ENCODE measurements around a stretch of chr2.

GRCh38 chr2:29115726-29116880 is 888 bp downstream of the CLIP4 start:
- PRO-cap, result unidirectional peak, minus-strand start at chr2:29116249; bidirectional peak, plus-strand start at chr2:29116594, minus-strand start at chr2:29116312
- RAMPAGE, long total RNA, 4 experiments, result no peak in any of the 4 experiments

DNA sequence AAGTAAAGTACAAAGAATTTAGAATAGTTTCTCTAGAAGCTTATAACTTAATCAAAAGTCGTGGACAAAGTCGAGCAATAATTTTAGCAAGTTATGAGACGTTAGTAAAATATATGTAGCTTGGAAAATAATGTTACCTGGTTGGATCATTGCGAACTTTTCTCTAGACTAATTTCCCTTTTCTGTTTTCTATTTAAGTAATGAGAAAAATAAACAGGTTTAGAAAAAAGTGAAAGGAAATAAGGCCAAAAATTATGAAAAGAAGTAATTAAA is 1.7 kb downstream of the YPEL5 start:
- PRO-cap, result no peak
- RAMPAGE, long total RNA, 4 experiments, result no peak in any of the 4 experiments

GRCh38 chr2:30236808-30237681 is 5.7 kb downstream of the LBH start:
- PRO-cap, result no peak
- RAMPAGE, long total RNA, 4 experiments, result no peak in any of the 4 experiments

GRCh38 chr2:30361629-30362931 is 85.0 kb upstream of the LCLAT1 start:
- PRO-cap, result no peak
- RAMPAGE, long total RNA, 4 experiments, result no peak in any of the 4 experiments

DNA sequence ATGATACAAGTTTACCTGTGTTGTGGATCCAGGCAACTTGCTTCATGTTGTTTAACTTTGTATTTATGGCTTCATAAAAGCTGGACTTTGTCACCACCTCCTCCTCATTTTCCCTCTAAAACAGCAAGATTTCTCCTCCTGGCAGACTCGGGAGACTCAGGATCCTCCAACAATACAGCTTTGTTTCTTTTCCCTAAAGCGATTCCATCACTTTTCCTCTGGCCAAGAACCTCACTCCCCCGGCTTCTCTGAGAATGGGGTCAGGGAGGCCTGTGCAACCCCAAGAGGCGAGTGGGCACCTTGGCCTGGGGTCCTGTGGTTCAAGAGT is 43.2 kb upstream of the LCLAT1 start:
- PRO-cap, result no peak
- RAMPAGE, long total RNA, 4 experiments, result no peak in any of the 4 experiments

DNA sequence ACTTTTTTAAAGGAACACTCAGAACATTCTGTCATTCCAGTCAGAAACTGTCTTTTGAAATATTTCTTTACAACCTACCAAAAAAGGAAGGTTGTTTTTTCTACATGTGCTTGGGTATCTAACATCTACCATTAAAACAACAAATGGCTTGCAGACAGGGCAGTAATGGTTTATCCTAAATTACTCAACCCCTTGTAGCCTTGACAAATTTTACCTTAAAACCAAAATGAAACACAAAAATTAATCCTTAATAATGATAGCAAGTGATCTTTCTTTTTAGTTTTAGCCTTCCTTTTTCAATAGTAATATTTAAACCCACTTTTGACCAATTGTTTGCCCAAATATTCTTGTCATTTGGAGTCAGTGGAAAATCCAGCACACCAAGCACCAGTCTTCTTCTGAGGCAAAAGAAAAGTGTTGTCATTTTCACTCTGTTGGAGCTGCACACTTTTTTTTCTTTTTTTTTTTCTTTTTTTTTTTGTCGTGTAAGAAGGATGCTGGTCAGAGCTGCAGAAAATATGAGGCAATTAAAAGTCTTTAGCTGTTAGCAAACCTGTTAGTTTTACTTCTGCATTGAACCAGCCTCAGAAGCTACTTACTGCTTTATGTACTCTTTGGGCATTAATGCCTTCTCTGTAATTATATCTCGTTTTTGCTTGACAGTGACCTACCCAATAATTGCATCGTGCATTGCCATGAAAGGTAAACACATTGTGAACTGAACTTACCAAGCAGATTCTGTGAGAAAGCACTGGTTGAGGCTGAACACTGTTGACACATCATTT is 165.6 kb downstream of the CAPN13 start:
- PRO-cap, result no peak
- RAMPAGE, long total RNA, 4 experiments, result no peak in any of the 4 experiments

DNA sequence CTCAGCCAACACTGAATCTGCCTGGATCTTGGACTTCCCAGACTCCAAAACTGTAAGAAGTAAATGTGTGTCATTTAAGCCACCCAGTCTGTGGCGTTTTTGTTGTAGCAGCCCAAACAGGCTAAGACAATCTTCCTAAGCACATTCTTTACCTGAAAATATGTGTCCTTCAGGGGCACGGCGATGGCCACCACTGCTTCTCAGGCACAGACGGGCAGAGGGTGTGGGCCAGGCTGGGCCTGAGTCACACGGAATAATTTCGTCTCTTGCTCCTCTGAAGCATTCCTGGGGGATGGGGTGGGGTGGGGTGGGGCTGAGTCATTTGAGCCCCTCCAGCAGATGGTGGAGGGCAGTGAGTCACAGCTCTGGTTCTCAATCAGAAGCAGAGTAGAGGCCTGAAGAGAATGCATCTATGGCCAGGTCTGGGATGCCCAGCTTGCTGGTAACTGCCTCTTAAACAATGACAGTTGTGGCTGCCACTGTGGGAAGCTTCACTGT is 142.3 kb downstream of the CAPN13 start:
- PRO-cap, result no peak
- RAMPAGE, long total RNA, 4 experiments, result no peak in any of the 4 experiments

- PRO-cap, result no peak
- RAMPAGE, long total RNA, 4 experiments, result no peak in any of the 4 experiments
Observed at GRCh38 chr2:30670793-30671259, 136.4 kb downstream of the CAPN13 start.

GRCh38 chr2:30872101-30872444 is 64.8 kb upstream of the CAPN13 start:
- PRO-cap, result no peak
- RAMPAGE, long total RNA, 4 experiments, result no peak in any of the 4 experiments

DNA sequence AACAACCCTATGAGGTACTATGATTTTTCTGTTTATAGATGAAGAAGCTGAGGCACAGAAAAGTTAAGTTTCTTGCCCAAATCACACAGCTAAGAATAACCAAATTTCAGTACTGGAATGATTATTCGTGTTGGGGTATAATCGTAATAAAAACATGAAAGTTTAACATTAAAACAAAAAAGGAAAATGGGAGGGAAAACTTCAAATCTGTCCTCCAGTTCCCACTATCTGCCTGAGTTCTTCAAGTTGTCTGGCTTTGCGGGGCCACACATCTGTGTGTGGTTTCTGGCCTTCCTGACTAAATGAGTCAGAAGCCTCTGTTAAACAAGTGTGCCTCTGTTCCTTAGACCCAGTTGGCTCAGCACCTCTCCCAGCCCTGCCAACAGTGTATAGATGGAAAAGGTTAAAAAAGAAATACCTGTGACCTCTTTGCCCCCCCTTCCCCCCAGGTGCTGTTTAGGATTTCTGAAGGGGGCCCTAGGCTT is 30.3 kb downstream of the XDH start:
- PRO-cap, result no peak
- RAMPAGE, long total RNA, 4 experiments, result no peak in any of the 4 experiments

DNA sequence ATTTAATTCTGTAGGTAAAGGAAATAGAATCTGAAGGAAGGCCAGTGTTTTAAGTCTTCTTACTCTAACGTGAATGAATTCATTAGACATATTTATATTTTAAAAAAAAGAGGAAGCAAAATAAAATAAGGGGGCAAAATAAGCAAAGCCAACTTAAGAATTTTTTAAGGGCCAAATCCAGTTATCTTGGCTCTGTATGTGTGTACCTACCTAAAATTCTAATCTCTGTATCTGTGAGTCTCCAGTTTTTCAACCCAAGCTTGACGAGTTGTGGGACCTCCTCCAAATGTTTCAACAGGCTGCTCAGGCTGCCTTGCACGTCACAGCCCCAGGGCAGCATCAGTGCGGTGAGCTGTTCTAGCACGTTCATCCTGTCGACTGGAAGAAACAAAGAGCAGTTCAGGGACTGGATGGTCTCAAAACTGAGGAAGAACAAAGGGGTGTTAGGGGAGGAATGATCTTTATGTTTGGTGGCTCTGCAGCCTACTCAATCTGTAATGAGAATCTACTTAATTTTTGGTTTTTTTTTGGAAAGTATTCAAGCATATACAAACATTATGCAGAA is 29.4 kb downstream of the NLRC4 start:
- PRO-cap, result no peak
- RAMPAGE, long total RNA, 4 experiments, result no peak in any of the 4 experiments

DNA sequence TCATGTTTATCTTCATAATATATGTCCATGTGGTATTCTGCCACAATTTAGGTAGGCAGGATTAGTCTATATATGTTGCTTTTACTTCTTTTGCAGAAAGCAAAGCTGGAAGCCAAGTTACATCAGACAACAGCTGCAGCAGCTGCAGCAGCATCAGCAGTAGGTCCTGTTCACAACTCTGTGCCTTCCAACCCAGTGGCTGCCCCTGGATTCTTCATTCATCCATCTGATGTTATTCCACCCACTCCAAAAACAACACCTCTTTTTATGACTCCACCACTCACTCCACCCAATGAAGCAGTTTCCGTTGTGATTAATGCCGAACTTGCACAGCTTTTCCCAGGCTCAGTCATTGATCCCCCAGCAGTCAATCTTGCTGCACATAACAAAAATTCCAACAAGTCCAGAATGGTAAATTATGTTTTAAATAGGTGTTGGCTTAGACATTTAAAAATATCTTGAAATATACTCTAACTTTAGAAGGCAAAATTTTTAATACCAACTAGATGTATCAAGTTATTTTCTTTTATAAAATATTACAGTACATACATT is 107.7 kb downstream of the BIRC6 start:
- PRO-cap, result no peak
- RAMPAGE, long total RNA, 4 experiments, result start-site peak on the plus strand in 1 of 4 experiments, centred at position 109 of the sequence, 50 reads per replicate

- PRO-cap, result no peak
- RAMPAGE, long total RNA, 4 experiments, result no peak in any of the 4 experiments
Observed at GRCh38 chr2:32464965-32465361, 108.1 kb downstream of the BIRC6 start.

DNA sequence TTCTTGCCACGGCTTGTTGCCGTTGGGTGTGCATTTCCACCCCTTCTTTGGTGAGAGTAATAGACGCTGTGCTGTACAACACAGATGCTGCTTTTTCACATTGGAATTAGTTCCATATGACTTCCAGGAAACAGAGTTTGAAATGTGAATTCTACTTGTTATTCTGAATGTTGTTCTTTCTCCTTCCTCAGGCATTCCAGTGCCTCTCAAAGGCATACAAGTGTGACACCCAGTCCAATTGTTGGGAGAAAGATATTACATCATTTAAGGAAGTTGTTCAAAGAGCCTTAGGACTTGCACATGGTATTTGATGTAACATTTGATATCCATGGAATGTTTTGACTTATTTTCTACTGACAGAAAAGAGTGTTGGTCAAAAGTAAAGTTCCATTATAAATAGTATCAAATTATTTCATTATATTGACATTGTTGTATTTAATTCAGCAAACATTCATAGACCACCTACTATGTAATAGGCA is 134.4 kb upstream of the LTBP1 start:
- PRO-cap, result no peak
- RAMPAGE, long total RNA, 4 experiments, result no peak in any of the 4 experiments

DNA sequence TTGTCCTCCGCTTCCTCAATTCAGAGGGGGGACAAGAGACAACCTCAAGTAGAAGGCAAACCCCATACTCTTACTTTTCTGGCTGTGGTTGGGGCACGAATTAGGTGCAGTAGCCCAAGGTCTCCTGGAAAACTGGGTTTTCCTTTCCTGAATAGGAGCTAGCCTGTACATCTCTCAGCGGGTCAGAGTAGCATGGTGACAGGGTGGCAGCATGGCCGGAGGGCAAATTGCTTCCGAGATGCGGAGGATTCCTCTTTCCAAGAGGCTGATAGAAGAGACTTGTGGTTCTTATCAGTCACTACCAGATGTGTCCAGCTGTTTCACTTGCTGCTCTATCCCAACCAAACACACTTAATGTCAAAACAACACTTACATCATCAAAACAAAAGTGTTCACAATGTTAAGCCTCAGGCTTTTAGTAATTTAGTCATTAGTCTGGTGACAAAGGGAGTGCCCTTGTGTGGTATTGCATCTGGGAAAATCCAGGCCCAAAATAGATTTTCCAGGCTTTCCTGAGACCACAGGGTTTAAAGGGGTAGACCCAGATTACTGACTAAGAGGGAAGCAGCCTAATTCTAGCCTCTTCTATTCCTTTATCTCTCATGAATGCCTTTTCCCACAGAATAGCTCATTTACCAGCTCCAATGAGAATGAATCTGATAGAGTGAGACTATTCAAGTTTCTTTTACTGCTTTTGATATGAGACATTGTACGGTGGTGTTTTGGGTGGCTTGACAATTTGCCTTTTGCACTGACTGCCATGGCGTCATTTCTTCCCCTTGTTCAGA is 162.0 kb downstream of the LTBP1 start:
- PRO-cap, result bidirectional peak, plus-strand start at position 430 of the sequence, minus-strand start at position 309 of the sequence
- RAMPAGE, long total RNA, 4 experiments, result no peak in any of the 4 experiments

GRCh38 chr2:33137211-33137608 is 190.5 kb downstream of the LTBP1 start:
- PRO-cap, result no peak
- RAMPAGE, long total RNA, 4 experiments, result no peak in any of the 4 experiments

DNA sequence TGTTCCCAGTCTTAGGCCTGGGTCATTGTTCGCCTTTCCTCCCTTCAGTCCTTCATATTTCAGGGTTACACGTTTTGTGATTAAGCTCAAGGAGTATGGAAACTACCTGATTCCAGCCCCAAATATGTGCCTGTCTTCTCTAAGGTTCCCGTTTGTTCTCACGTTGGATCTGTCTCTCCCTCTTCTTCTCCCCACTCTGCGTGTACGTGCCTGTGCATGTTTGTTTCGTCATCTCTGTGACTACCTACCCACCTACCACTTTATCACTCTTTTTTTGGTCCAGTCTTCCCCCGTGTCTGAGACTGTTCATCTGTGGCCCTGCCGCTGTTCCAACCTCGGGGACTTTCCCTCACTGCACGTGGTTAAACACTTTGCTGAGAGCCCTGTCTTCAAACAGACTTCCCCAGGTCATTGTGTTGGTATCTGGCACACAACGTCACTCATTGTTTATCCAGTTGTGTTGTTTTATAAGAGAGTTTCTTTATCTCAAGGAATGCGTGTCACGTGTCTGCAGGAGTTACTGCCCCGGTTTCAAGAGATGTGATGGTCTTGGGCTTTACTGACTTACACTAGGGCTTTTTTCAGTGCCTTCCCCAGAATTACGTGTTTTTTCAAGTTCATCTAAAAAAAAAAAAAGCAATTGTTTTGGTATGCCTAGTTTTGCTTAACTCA is 262.1 kb upstream of the RASGRP3 start:
- PRO-cap, result no peak
- RAMPAGE, long total RNA, 4 experiments, result no peak in any of the 4 experiments

DNA sequence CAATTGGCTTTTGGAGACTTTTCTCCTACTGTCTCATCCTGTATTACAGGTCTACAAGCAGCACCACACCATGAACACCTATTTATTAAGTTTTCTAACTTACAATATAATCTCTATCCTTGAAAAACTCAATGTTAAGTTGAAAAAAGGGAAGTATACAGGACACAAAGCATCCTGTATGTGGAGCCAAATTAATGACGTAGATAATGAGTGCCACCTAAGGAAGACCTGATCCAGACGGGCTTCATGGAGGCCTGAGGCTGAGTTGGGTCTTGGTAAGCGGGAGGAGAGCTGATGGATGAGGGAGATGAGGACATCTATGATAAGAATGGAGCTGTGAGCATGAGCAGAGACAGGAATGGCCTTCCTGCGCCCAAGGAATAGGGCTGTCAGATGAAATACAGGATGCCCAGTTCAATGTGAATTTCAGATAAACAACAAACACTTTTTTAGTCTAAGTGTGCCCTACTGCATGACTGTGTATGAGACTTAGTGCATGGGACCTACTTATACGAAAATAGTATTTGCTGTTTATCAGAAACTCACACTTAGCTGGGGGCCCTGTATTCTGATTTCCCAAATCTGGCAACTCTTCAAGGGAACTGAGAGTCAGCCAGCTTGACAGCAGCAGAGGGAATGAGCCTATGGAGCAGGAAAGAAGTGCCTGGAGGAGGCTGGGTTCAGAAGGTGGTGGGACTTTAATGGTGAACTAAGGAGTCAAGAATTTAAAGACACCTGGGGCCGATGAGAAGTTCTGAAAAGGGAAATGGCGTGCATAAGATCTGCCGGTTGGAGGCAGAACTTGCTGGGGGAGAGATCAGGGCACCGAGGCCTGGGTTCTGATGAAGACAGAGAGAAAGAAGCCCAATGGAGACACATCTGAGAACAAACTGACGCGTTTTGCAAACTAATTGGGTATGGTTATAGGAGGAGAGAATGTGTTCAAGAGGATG is 37.1 kb upstream of the RASGRP3 start:
- PRO-cap, result no peak
- RAMPAGE, long total RNA, 4 experiments, result no peak in any of the 4 experiments

DNA sequence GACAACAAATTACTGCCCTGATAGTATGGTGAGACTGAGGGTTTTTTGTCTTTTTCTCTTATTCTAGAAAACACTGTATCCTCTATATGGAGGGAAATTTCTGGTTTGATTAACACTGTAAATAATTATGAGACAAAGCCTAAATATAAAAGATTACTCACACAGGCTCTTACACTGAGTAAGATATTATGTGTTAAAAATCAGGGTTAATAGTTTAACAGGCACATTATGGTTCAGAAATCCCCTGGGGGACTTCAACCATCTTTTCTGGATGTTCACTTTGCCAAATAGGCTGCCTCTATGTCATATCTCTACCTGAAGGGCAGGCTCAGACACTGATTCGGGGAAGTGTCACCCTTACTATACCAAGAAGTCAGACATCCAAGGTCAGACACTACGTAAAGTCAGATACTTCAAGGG is 1.2 kb upstream of the RASGRP3 start:
- PRO-cap, result no peak
- RAMPAGE, long total RNA, 4 experiments, result no peak in any of the 4 experiments

DNA sequence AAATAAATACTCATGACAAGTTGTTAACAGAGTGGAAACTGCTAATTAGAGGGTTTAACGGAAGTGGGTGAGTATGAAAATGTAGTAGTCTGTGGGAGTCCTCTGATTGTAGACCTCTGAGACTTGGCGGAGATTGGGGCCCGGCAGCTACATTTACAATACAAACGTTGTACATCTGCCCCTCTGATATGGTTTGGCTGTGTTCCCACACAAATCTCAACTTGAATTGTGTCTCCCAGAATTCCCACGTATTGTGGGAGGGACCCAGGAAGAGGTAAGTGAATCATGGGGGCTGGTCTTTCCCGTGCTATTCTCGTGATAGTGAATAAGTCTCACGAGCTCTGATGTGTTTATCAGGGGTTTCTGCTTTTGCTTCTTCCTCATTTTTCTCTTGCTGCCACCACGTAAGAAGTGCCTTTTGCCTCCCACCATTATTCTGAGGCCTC is 107.4 kb upstream of the FAM98A start:
- PRO-cap, result no peak
- RAMPAGE, long total RNA, 4 experiments, result no peak in any of the 4 experiments

Measured in Peyer's patch (tissue), 4 donors.